Liver (tissue), 9 donors: ENCODE measurements around a stretch of chrX.

DNA sequence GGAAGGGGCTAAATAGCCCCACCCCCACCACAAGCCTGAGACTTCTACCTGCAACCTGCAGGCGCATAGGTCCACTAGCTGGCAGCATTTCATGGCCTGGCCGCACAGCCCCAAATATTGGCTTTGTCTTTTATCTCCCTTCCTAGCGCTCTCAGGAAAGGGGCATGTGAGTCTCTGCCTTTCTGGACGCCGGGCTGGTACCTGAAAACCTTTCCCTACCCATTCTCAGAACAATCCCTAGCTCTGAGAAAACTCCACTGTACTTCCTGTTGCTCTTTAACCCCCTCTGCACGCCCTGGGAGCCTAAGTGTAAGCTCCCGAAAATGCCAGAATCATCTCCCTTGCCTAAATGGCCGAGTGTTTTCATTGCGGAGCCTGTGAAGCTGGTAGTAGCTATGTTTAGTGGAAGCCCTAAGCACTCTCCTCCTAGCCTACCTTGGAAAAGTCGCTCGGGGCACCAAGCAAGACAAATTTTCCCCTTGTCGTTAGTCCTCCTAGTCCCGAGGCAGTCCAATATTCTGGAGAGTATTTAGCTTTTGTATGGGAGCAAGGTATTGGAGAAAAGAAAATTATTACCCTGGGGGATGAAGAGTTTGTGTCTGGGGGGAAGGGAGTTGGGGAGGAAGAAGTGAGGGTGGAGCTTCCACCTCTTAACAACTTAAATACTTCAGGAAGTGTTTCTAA lies 1.1 kb downstream of the RTL4 start:
- PRO-cap, 5 experiments = peak in 3 of 5 experiments; most common plus-strand start position 389 of the sequence (in 2); most common minus-strand start position 203 of the sequence (in 2)
- RAMPAGE, long total RNA, 2 experiments = no peak in any of the 2 experiments
- RRBS = no CpG with 5 or more reads among the region's 13 CpGs

GRCh38 chrX:113784796-113785232 lies 799.1 kb upstream of the HTR2C start:
- PRO-cap, 5 experiments = no peak in any of the 5 experiments
- RAMPAGE, long total RNA, 2 experiments = no peak in any of the 2 experiments
- RRBS = no CpG with 5 or more reads among the region's 6 CpGs

DNA sequence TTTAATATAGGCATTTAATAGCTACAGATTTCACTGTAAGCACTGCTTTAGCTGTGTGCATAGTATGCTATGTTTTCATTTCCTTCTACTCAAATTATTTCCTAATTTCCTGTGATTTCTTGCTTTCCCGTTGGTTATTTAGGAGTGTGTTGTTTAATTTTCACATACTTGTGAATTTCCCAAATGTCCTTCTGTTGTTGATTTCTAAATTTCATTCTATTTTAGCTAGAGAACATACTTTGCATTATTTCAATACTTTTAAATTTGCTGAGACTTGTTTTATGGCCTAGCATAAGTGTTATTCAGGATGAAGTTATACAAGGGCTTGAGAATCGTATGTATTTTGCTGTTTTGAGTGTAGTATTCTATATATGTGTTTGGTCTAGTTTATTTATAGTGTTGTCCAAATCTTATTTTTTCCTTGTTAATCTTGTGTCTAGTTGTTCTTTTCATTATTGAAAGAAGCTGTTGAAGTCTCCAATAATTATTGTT lies 613.3 kb upstream of the HTR2C start:
- PRO-cap, 5 experiments = no peak in any of the 5 experiments
- RAMPAGE, long total RNA, 2 experiments = no peak in any of the 2 experiments
- RRBS = no CpG with 5 or more reads among the region's 2 CpGs

GRCh38 chrX:115030502-115030840 lies 13.1 kb upstream of the IL13RA2 start:
- PRO-cap, 5 experiments = no peak in any of the 5 experiments
- RAMPAGE, long total RNA, 2 experiments = no peak in any of the 2 experiments
- RRBS = no CpG with 5 or more reads among the region's 2 CpGs

GRCh38 chrX:115499136-115499560 lies 61.8 kb upstream of the PLS3 start:
- PRO-cap, 5 experiments = no peak in any of the 5 experiments
- RAMPAGE, long total RNA, 2 experiments = no peak in any of the 2 experiments

DNA sequence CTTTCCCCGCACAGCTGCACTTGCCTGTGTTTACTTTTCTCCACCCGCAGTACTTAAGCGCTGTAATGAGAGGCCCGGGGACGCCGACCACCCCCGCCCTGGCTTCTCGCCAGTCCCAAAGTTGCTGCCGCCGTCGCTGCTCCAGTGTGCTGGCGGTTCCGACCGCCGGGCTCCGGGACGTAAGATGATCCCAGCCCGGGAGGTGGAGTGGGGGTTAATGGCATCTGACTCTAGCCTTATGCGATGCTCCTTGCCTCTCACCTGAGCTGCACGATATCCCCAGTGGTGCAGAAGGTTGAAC lies 1.1 kb downstream of the PLS3 start:
- PRO-cap, 5 experiments = peak in 3 of 5 experiments; most common plus-strand start position 144 of the sequence (in 2)
- RAMPAGE, long total RNA, 2 experiments = no peak in any of the 2 experiments
- RRBS = 8% methylated on average over 10 of the region's 20 CpGs

GRCh38 chrX:115562444-115562583 lies 1.3 kb downstream of the PLS3 start:
- PRO-cap, 5 experiments = no peak in any of the 5 experiments
- RAMPAGE, long total RNA, 2 experiments = no peak in any of the 2 experiments
- RRBS = no CpG with 5 or more reads among the region's 5 CpGs

- PRO-cap, 5 experiments = peak in 1 of 5 experiments; most common minus-strand start chrX:115563725 (in 1)
- RAMPAGE, long total RNA, 2 experiments = no peak in any of the 2 experiments
- RRBS = no CpG with 5 or more reads among the region's 6 CpGs
Observed at GRCh38 chrX:115563386-115564006, 2.5 kb downstream of the PLS3 start.

DNA sequence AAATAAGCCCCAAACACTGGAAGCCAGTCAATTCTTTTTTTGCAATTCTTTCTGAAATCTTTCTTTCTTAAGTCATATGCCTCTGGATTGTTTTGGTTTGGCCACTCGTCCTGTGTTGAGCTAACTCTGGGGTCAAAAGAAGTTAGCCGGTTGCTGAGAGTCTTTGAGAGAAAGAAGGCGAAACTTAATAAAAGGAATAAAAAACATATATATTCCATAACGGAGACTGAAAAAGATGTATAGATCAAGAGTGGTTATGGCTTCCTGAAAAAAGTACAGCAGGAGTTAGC lies 64.7 kb downstream of the PLS3 start:
- PRO-cap, 5 experiments = no peak in any of the 5 experiments
- RAMPAGE, long total RNA, 2 experiments = no peak in any of the 2 experiments
- RRBS = no CpG with 5 or more reads among the region's 4 CpGs

DNA sequence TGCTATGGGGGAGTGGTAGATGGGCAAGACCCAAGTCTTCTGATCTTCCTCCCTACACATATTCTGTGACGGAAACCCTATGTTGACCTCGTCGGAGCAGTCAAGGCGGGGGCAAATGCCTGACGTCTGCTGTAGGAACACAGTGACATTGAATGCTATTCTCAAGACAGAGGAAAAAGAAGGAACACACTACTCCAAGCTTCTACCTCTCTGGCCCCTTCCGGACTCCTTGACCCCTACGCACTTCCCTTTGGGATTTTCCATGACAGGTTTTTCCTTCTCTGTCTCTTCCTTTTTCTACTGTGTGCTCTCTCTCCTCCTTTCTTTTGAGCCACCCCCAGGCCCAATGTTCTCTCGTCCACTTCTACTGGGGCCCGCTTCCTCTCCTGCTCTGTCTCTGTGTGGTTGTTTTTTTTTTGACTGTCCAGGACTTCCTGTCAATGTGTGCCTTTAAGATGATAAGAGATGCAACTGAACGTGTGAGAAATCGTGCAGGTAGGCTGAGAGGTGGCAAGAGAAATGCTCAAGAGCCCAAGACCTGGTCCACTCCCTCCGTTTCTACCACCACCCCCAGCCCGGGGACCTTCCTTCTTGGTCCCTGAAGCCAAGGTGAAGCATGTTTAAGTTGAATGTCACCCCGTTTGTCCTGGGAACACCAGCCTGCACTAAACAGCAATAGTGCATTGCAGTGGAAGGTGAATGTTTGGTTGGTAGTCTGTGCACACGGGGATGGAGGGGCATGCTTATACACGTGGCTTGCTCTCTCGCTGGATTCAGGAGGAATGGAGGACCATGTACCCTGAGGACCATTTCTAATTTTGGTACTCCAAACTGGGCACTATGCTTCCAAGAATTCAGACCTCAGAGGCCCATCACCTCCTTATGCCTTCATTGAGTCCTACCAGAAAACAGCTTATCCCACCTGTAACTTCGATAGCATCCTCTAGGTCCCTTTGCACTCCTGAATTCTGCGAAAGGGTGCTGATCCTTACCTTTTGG lies 270.8 kb upstream of the AGTR2 start:
- PRO-cap, 5 experiments = no peak in any of the 5 experiments
- RAMPAGE, long total RNA, 2 experiments = no peak in any of the 2 experiments
- RRBS = no CpG with 5 or more reads among the region's 19 CpGs

DNA sequence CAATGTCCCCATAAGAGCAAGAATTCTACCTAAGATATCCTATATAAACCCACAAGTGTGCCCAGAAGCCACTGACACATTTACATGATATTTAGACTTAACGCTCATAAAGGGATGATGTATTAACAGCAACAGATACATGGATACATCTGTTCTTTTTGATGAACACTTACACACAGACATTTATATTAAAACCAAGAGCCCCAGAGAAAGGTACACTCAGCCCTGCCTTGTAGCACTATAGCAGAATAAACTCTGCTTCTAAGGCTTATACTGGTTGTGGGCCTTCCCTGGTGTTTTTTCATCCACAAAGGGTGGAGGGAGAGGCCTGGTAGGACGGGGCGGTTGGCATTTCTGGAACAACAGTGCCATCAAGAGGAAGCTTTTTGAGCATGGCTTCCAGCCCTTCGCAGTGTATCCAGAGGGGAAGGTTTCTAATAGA lies 229.9 kb upstream of the AGTR2 start:
- PRO-cap, 5 experiments = peak in 2 of 5 experiments; most common minus-strand start position 242 of the sequence (in 2)
- RAMPAGE, long total RNA, 2 experiments = no peak in any of the 2 experiments
- RRBS = no CpG with 5 or more reads among the region's 4 CpGs

- PRO-cap, 5 experiments = peak in 3 of 5 experiments; most common plus-strand start chrX:116010081 (in 1); most common minus-strand start chrX:116009914 (in 1)
- RAMPAGE, long total RNA, 2 experiments = no peak in any of the 2 experiments
- RRBS = no CpG with 5 or more reads among the region's 8 CpGs
Observed at GRCh38 chrX:116009783-116010155, 160.8 kb upstream of the AGTR2 start.

- PRO-cap, 5 experiments = no peak in any of the 5 experiments
- RAMPAGE, long total RNA, 2 experiments = no peak in any of the 2 experiments
- RRBS = no CpG with 5 or more reads among the region's 5 CpGs
Observed at GRCh38 chrX:118392571-118393170, 46.8 kb downstream of the WDR44 start.

- PRO-cap, 5 experiments = no peak in any of the 5 experiments
- RAMPAGE, long total RNA, 2 experiments = no peak in any of the 2 experiments
- RRBS = no CpG with 5 or more reads among the region's 9 CpGs
Observed at GRCh38 chrX:118565882-118566853, 70.6 kb downstream of the DOCK11 start.

GRCh38 chrX:118773497-118774082 lies 46.2 kb downstream of the IL13RA1 start:
- PRO-cap, 5 experiments = no peak in any of the 5 experiments
- RAMPAGE, long total RNA, 2 experiments = no peak in any of the 2 experiments
- RRBS = no CpG with 5 or more reads among the region's 4 CpGs

DNA sequence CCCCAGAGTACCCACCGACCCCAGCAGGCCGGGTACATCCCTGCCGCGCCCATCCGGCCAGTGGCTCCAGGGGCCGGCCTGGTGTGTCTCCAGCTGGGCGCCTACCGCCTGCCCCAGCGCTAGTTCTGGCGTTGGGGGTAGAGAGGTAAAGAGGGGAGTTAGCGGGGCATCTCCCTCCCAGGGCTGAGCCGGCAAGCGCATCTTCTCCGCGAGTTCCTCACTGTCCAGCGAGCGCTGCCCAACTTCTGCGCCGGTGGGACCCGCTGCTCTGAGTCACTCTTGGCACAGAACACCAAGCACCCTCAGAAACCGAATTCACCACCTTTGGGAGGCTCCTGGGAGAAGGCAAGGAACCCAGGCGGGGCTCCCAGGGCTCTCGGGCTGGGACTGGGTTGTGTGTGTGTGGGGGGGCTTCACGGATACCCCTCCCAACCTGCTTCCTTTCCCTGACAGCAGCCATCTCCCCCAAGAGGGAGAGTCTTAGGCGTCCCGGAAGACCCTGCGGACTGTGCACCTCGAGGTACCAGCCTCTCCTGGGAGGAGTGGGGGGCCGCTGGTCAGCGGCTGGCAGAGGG lies 607 bp upstream of the LONRF3 start:
- PRO-cap, 5 experiments = no peak in any of the 5 experiments
- RAMPAGE, long total RNA, 2 experiments = no peak in any of the 2 experiments
- RRBS = 38% methylated on average over 10 of the region's 30 CpGs

- PRO-cap, 5 experiments = no peak in any of the 5 experiments
- RAMPAGE, long total RNA, 2 experiments = no peak in any of the 2 experiments
- RRBS = no CpG with 5 or more reads among the region's 1 CpG
Observed at GRCh38 chrX:118995126-118995396, 20.6 kb downstream of the LONRF3 start.

- PRO-cap, 5 experiments = no peak in any of the 5 experiments
- RAMPAGE, long total RNA, 2 experiments = no peak in any of the 2 experiments
- RRBS = no CpG with 5 or more reads among the region's 2 CpGs
Observed at GRCh38 chrX:119433463-119434506, 34.5 kb upstream of the SLC25A5 start.

DNA sequence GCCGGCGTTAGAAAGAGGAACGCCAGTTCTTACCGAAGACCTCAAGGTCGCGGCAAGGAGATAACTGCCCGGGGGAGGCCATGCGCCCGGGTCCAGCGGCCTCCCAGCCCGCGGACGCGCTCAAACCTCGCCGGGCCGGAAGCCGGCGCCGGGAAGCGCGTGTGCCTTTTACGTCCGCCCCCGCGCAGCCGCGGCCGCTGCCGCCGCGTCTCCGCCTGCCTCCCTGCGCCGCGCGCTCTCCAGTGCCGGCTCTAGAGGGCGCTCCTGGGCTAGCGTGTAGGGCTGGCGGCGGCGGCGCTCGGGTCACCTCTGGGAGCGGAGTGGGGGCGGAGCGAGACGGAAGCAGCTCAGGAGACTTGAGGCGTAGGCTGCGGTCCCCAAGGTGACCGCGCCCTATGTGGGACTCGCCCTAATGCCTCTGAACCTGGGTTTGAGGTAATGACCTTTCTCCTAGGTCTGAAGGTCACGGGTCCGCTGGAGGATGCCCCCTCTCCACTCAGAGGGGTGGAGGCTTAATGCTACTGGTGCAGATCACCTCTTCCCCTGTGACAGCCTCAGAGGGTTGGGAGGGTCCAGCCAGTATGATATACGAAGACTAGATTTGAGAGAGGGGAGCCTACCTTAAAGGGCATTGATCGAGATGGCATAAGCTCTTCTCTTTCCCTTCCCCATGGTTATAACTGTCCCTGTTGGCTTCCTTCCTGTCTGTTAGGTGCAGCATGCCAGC lies 868 bp downstream of the SLC25A5 start:
- PRO-cap, 5 experiments = peak in 5 of 5 experiments; most common plus-strand start position 163 of the sequence (in 1); most common minus-strand start position 144 of the sequence (in 5)
- RAMPAGE, long total RNA, 2 experiments = no peak in any of the 2 experiments
- RRBS = 27% methylated on average over 28 of the region's 58 CpGs

DNA sequence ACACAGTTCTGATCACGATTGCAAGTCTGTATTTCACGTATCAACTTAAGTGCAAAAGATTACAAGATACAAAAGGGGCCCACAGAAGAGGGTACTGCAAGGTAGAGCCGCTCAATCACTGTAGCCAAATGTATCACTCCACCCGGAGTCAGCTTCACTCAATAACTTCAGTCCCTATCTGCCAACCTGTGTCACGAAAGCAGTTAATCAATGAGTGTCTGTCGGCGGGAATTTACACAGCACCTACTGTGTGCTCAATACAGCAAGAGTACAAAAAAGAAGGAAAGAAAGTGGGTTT lies 32.5 kb downstream of the UBE2A start:
- PRO-cap, 5 experiments = peak in 1 of 5 experiments; most common minus-strand start position 180 of the sequence (in 1)
- RAMPAGE, long total RNA, 2 experiments = no peak in any of the 2 experiments
- RRBS = no CpG with 5 or more reads among the region's 7 CpGs